ENCODE data around the genes HYOU1 and C1QTNF5.

DNA sequence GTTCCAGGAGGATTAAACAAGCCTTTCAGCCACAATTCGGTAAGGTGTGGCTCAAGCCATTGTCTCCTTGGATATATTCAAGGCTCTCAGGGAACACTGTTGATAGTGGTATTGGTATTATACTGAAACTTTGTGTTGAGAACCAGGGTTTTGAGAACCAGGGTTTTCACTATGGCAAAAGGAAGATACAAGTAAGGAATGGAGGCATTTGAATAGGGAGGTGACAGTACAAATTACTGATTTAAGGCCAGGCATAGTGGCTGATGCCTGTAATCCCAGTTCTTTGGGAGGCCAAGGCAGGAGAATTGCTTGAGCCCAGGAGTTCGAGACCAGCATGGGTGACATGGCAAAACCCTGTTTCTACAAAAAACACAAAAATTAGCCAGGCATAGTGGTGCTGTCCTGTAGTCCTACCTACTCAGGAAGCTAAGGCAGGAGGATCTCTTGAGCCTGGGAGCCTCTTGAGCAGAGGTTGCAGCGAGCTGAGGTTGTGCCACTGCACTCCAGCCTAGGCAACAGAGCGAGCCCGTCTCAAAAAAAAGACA, 8.5 kb downstream of the RPS25 start:
- PRO-cap, result no peak

GRCh38 chr11:119015944-119016840, 2.0 kb downstream of the RPS25 start:
- PRO-cap, result no peak

GRCh38 chr11:119016841-119017873, 986 bp downstream of the RPS25 start:
- PRO-cap, result no peak

DNA sequence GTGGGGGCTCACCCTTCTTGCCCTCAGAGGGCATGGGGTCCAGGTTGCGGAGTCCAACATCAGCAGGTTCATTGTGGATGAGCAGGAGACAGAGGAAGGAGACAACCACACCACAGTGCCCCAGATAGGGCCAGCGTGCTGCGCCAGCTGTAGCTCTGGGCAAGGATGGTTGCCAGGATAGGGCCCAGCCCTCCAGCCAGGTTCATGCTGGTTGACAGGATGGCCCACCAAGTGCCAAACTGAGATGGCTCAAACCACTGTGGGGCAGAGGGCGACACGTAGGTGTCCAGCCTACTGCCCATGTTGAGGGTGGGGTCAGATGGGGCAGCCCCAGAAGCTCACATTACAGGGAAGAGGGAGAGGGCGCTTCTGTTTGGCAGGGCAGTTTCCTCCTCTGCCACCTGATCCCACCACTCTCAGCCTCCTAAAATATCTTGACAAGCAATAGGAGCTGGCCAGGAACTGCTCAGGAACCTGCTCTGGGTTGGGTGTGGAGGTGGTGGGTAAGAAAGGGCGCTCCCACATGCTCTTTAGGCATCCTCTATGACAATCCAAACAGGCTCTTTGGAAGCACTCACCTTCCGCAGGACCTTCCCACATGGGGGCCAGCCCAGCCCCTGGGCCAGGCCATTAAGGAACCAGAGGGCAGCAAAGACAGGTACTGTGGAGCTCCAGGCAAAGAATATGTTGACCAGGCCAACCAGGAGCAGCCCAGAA, 9.2 kb downstream of the TRAPPC4 start:
- PRO-cap, result no peak

- PRO-cap, result bidirectional peak, plus-strand start at chr11:119057454, minus-strand start at chr11:119057205
Measured at GRCh38 chr11:119056277-119057273, at the start of gene HYOU1. Gene HYOU1 (minus strand): TSS chr11:119057205.

GRCh38 chr11:119103131-119103440, 1.4 kb upstream of the DPAGT1 start:
- PRO-cap, result no peak

DNA sequence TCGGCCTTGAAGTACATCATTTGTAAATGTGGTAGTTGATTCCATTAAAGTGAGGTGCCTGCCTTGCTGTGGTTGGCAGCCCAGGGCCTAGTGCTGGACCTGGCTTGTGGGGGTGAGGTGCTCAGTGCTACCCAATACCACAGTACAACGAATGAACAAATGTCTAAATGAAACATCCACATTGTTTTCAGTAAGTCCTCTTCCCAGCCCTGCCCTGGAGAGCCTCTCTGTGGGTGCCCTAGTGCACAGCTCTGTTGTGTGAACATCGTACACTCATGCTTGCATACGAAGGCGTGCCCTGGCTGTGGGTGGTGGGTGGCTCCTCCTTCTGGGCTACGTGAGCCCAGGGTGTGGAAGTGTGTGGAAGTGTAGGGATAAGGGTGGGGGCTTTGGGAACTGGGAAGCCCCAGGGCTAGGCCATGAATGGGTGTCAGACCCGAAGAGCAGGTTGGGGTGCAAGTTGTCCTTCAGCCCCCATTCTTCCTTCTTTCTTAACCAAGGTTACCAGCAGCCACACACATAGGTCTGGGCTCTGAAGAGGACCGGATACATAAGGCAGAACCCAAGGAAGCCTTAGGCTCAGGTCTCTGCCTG, 577 bp upstream of the NLRX1 start:
- PRO-cap, result no peak

DNA sequence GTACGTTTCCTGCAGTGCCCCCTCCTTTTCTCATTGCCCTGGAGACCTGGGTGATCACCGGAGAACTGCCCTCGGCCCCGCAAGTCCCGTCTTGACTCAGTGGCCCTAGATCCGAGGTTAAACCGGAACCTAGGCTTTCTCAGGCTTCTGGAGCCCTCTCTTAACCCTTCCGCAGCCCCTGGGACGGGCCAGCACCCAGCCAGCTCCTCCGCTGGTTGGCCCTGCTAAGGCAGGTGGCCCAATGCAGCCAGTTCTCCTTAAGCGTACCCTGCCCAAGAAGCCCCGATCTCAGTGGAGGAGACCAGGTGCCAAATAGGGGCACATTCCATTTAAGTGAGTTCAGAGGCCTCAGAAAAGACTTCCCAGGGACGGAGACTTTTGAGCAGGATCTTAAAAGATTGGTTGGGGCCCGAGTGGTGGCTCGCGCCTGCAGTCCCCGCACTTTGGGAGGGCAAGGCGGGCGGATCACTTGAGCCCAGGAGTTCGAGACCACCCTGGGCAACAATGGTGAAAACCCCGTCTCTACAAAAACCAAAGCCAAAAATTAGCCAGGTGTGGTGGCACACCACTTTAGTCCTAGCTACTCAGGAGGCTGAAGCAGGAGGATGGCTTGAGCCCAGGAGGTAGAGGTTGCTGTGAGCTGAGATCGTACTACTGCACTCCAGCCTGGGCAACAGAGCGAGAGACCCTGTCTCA, 926 bp downstream of the NLRX1 start:
- PRO-cap, result unidirectional peak, minus-strand start at position 162 of the sequence

GRCh38 chr11:119185616-119186116, 391 bp downstream of the NHERF4 start:
- PRO-cap, result no peak

- PRO-cap, result no peak
Measured at GRCh38 chr11:119241622-119242181, 35.6 kb downstream of the CBL start.

DNA sequence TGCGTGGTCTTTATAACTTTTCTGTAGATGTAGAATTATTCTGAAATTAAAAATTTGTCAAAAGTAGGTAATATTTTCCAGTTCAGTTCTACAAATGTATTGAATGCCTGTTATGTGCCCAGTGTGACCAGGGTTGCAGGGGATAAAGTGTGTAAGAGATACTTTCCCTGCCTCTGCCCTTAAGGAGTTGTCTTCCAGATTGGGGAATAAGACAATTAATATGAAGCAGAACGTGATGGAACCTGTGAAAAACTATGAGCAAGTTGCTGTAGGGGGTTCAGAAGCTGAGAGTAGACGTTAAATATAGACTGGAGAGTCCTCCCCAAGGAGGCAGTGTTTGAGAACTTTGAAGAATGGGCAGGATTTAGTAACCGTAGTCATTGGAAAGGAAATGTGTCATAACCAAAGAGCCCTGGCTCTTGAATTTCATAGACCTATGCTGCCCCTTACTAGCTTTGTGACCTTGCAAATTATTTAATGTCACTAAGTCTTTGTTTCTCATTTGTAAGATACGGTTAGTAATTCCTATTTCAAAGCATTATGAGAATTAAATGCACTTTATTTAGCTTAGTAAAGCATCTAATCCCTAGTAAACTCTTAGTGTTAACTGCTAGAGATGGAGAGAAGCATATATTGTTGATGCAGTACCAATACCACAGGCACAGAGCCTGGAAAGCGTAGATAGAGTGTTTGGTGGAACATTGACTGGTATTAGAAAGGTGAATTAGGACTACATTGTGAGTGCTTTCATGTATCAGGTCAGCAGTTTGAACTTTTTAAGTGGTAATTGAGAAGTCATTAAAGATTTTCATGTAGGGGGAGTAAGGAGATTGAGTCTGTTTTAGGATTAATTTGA, 54.2 kb downstream of the MCAM start:
- PRO-cap, result no peak

DNA sequence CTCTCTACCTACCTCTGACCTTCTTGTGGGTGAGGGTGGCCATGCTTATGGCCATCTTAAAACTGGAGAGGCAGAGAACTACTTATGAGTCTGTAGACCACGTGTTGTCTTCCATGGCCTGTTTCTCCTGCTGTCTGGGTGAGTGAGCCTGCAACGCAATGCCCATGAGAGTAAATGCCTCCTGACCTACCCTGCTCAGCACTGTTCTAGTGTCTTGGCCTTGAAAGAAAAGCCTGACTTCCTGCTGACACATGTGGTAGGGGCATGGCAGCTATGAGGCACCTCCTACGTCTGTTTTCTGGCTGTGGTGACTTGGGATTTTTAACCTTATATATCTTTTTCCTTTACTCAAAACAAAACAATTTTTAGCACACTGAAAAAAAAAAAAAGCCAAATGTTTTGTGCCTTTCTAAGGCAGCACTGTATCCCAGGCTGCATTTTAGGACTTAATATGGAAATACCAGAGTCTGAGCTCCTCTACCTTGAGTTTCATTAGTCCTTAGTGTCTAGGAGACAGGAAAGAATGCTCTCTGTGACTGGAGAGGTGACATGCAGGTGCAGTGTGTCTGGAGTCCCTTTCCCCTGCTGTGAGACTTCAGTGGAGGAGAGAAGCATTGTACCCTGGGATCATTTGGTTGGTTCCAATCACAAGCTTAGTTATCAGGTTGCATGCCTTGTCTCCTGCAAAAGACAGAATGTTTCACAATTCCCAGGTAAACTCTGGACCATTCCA, 10.2 kb downstream of the MCAM start:
- PRO-cap, result no peak

GRCh38 chr11:119307371-119308053, 9.4 kb downstream of the MCAM start:
- PRO-cap, result no peak

DNA sequence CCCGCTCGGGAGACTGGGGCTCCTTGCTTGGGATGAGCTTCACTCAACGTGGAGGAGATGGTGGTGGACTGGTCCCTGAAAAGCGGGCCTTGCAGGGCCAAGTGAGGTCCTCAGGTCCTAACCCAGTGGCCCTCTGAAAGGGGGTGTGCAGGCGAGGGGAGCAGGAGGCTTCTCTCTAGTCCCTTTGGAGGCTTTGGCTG, 7.4 kb downstream of the MCAM start:
- PRO-cap, result no peak

DNA sequence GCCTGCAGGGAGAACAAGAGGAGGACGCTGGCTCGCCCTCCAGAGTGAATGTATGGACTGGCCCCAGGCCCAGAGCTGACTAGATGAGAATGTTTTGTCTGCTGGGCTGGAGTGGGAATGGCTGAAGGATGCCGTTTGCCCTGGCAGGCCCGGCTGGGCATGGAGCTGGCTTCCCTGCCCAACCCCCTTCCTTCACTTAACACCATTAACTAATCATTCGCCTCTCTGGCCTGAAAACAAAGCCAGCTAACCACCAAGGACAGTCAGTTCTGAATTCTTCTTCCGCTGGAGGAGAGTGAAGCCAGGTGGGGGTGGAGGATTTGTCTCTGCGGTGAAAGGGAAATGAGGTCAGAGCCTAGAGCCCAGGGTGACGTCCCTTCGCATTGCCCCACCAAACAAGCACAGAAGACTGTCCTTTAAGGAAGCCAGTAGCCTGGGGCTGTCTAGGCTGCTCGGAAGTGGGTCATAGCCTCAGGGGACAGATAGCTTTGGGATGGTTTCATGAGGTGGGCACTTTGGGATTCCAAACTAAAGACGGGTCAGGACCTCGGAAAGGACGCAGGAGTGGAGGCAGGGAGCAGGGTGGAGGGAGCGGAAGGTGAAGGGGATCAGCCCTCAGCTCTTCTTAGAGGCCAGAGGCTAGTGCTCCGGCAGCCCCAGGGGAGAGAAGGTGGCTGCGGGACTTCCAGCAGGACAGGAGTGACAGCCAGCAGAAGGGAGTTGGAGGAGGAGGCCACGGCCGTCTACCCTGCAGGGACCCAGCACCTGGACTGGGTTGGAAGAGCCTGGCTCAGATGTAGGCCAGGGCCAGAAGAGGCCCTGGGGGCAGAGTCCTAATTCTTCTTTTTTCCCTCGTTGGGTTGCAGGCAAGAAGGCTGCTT, 1.9 kb upstream of the MCAM start:
- PRO-cap, result no peak

DNA sequence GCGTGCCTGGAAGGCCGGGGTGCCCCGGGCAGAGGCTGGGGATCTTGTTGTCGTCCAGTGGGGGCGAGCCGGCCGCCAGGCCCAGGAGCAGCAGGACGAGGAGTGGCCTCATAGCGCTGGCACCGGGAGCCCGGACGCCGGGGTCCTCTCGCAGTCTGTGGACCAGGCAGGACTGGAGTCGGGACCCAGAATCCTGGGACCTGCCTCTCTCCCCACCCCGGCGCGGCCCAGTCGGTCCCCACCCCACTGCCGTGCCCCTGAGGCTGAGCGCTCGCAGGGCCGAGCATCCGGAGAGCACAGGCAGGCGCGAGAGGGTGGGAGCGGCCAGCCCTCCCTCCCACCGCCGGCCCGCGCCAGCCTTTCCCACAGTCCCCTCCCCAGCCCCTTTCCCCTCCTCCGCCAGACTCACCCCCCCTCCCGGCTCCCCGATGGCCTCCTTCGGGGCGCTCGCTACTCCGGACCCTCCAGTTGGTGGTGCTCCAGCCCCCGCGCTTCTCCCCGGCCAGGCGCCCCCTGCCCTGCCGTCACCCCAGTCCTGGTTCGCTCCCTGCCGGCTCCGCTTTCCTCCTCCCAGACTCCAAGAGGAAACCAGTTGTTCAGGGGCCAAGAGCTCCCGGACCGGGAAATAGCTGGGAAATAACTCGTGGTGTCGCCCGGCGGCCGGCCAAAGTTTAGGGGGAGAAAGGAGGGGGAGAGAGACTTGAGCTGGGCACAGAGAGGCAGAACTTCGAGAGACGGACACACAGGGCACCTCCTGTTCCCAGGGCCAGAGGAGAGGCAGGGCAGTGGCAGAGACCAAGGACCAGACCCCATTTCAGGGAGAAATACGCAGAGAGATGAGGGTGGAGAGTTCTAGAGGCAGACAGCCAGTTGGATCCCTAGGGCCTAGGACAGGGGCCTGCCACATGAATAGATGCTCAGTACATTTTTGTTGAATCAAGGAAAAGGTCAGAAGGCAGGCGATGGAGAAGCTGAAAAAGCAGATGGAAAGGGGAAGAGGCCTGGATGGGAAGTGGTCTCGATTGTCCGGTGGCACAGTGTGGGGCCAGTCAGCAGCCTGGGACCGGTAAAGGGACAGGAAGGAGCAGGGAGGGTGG, at the start of gene C1QTNF5:
C1QTNF5 (minus strand) TSS at position 598 of the 1,097 bp plus-strand sequence.
- PRO-cap, result bidirectional peak, plus-strand start at position 636 of the sequence, minus-strand start at position 579 of the sequence

DNA sequence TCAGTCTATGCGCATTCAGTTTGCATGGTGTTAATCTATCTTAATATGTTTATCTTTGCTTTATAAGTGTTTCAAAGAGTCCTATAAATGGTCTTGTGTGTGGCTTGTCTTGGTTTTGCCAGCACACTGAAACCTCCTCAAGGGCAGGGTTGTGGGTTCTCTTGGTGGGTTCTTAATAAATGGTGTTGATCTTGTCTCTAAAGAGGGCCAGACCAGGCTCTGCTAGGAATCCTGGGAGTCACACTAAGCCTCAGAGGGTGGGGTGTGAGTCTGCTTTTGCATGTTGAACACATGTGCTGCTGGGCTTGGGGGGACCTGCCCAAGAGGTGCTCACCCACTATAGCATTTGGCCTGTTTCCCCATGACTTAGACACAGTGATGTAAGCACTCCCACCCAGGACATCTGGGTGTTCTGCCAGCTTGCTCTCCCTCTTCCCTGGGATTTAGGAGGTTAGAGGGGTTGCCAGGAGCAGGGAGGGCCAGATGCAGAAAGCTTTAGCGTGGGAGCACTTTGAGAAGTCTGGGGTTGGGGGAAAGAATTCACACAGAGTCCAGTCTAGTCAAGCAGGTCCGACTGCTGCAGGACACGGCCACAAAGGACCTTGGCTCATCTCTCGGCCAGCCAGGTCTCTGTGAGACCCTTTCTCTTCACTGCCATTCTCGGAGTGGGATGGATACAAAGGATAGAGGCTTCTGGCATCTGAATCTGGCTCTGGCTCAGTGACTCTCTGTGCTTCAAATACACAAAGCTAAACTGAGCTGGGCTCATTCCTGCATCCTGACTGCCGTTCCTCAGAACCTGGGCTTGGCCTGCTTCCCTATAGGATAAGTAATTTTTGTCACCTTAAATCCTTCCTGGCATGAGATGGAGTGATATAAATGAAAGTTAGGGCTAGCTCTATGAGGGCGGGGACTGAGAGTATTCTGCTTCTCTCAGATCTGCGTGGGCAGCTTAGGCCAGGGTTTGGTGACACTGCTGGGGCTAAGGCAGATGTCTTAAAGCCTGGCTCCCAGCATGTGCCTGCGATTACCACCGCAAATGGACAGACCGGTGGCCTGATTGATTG, 14.7 kb downstream of the USP2 start:
- PRO-cap, result no peak

GRCh38 chr11:119374718-119375338, 6.7 kb downstream of the USP2 start:
- PRO-cap, result no peak

GRCh38 chr11:119375961-119376990, 5.2 kb downstream of the USP2 start:
- PRO-cap, result no peak

DNA sequence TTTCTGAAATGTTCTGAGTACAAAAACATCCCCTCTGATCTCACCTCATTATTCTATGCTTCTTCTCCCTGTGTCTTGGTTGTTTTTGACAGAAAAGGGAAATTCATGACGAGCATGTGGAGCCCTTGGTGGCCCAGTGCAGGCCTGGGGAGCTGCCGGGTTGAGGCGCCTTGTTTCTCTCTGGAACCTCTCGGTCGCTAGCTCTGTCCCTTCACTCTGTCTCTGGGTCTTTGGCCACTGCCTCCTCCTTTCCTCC, 63.0 kb upstream of the THY1 start:
- PRO-cap, result unidirectional peak, plus-strand start at position 155 of the sequence